Umbilical cord (tissue), 2 donors: ENCODE results near the genes CFAP141 and UBAP2L.

DNA sequence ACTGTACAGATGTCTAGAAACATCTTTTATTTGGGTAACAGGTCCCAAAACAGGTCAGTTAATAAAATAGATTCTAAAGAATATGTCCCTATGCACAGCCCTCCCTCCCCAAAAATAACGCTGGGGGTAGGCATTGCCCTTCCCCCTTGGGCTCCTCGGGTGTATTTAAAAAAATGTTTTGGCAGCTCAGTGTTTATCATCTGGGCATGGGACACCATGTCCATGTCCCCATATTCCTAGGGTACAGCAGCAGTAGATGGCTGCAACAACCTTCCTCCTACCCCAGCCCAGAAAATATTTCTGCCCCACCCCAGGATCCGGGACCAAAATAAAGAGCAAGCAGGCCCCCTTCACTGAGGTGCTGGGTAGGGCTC lies 675 bp upstream of the CRTC2 start:
- RAMPAGE, long total RNA = no peak

DNA sequence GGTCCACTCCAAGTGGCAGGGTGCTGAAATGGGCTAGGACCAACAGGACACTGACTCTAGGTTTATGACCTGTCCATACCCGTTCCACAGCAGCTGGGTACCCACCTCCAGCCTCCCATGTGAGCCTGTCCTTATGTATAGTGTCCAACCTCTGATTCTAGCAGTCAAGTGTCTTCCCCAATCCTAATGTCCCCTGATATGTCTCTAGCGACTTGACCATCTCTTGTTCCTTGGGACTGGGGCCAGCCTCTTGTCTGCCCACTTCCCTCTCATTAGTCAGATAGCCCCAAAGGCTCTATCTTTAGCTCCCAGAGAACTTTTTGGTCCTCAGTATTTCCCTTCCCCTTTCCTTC lies 1.2 kb upstream of the CRTC2 start:
- RAMPAGE, long total RNA = no peak

DNA sequence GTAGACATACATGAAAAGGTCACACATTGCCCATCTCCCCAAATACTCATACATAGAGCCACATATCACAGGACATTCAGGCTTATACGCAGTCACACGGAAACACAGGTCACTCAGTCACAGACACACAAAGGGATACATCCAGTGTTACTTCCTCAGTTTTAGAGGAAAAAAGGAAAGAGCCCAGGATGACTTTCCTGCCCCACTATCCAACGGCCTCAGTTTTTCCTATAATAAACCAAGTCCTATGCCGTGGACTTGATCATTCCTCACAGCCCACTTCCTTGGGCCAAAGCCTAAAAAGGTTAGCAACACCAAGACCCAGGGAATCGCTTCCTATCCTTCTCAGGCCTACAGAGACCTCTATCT lies 1.8 kb downstream of the SLC39A1 start:
- RAMPAGE, long total RNA = no peak

DNA sequence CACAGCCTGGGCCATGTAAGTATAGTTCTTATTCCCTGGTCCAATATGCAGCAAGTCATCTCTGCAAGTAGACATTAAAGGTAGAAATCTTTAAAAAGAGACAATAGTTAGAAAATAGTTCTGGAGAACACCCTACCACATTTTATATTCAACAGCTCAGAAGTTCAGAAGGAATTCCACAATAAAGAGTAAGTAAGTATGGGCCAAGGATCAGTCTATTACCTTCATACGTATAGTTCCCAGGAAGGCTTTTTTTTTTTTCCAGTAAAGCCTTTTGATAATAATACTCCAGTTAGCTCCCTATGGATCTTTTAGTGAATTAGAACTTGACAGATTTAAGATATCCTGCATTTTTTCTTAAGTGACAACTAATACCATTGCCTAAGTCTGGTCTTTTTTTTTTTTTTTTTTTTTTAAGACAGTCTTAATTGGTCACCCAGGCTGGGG lies 31.7 kb downstream of the RPS27 start:
- RAMPAGE, long total RNA = no peak

- RAMPAGE, long total RNA = no peak
Measured at GRCh38 chr1:154205851-154206909, at the start of gene CFAP141. Gene CFAP141 (minus strand): TSS chr1:154206333.

GRCh38 chr1:154220850-154221014 lies at the start of gene UBAP2L:
Gene UBAP2L (plus strand): TSS chr1:154220955.
- RAMPAGE, long total RNA = start-site peak on the plus strand at chr1:154220943-154220952, 95 and 105 reads in 2 replicates

DNA sequence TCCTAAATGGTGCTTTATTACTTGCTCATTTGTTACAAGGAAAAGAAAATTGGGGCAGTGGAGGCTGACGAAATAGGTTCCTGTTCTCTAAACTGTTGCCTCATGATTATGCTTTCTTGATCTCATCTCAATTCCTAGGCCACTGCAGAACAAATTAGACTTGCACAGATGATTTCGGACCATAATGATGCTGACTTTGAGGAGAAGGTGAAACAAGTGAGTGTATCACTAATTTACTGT lies 6.3 kb downstream of the UBAP2L start:
- RAMPAGE, long total RNA = no peak

- RAMPAGE, long total RNA = no peak
Measured at GRCh38 chr1:154342695-154343451, 17.5 kb downstream of the ATP8B2 start.

DNA sequence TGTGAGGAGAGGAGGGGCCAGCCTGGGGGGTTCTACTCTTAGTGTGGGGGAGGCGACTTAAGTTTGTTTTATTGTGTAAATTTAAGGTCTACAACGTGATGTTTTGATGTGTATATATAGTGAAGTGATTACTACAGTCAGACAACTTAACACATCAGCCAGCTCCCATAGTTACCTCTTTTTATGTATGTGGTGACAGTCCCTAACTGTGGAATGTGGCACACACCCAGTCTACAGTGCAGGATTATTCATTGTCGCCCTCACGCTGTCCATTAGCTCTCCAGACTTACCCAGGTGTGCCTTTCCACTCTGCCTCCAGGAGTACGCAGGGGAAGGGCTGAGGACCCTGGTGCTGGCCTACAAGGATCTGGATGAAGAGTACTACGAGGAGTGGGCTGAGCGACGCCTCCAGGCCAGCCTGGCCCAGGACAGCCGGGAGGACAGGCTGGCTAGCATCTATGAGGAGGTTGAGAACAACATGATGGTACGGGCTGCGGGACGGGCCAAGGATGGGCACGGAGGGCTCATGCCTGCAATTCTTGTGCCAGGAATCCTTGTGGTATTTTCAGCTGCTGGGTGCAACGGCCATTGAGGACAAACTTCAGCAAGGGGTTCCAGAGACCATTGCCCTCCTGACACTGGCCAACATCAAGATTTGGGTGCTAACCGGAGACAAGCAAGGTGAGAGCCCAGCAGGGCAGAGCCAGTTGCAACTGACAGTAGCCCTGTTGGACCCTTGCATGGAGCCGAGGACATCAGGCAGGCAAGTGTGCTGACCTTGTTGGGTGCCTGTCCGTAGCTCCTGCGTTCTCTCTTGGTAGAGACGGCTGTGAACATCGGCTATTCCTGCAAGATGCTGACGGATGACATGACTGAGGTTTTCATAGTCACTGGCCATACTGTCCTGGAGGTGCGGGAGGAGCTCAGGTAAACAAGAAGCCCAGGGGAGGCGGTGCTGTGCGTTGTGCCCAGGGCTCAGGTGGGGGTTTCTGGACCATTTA lies 18.5 kb downstream of the ATP8B2 start:
- RAMPAGE, long total RNA = no peak

DNA sequence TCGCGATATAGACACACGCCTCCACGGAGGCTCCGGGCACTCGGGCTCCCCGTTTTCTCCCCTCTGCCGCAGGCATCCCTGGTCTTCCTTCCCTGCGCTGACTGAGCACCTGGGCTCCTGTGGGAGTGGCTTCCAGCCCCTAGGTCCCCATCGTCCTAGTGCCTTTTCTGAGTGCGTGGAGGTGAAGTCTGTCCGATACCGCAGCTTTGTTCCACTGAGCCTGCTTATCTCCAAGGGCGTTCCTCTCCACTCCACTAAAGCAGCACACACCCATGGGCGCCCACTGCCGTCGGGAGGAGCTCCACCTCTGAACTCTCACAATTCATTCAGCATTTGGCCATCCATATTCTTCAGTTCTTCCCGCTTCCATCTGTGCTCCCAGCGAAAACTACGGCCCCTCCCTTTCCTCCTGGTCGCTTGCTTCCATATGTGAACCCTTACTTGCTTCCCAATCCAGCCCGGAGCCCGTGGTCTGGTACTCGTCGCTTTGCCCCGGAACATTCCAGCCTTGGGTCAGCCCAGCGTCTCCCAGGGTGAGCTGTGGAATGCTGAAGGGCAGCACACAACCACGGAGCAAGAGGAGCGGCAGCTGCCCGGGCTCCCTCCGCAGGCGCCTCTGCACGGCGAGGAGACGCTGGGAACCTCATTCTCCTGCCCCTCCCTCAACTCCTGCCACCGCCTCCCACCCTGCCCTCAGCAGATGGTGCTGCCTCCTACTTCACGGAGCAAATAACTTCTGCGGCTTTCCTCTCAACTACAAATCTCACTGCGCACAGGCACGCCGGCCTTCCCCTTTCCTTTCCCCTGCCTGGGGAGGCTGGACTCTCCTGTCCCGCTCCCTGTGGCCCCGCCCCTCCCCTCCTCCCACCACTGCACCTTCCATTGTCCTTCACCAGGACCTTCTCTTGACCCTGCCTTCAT lies 27.5 kb downstream of the ATP8B2 start:
- RAMPAGE, long total RNA = no peak

DNA sequence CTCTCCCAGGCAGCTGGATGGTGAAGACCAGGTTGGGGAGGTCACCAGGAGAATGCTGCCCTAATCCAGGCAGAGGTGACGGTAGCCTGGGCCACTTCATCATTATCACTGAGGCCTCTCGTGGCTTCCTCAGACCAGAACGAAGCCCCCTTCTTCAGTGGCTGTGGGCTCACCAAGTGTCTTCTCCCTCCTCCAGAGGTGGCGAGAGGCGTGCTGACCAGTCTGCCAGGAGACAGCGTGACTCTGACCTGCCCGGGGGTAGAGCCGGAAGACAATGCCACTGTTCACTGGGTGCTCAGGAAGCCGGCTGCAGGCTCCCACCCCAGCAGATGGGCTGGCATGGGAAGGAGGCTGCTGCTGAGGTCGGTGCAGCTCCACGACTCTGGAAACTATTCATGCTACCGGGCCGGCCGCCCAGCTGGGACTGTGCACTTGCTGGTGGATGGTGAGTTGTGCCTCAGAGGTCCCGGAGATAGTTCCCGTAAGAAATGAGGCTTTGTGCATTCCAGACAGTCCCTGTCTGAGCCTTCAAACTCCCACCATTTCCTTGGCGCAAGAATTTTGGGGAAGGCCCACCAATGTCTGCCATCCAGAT lies 24.0 kb downstream of the IL6R start:
- RAMPAGE, long total RNA = no peak

GRCh38 chr1:154431539-154432190 lies 26.5 kb downstream of the IL6R start:
- RAMPAGE, long total RNA = no peak

GRCh38 chr1:154464726-154465393 lies 37.2 kb upstream of the TDRD10 start:
- RAMPAGE, long total RNA = no peak

DNA sequence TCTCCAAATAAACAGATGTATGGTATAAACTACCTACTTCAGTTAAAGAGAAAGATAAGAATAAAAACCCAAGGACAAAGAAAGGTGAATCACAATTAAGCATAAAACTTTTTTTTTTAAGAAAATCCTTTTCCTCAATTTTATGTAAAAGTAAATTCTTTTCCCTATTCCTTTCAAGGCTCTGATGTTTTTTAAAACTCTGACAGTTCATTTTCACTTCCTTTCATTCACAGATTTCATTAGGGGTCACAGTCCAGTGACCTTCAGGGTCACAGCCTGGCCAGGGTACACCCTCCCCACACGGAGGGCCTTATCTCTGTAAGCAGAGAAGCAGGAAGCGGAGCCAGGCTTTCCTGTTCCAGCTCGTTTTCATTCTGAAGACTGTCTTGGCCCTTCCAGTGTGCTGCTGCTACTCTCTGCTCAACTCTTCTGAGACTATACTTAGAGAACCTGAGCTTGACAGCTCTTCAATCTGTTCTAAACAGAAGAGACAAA lies 5.1 kb upstream of the TDRD10 start:
- RAMPAGE, long total RNA = no peak

DNA sequence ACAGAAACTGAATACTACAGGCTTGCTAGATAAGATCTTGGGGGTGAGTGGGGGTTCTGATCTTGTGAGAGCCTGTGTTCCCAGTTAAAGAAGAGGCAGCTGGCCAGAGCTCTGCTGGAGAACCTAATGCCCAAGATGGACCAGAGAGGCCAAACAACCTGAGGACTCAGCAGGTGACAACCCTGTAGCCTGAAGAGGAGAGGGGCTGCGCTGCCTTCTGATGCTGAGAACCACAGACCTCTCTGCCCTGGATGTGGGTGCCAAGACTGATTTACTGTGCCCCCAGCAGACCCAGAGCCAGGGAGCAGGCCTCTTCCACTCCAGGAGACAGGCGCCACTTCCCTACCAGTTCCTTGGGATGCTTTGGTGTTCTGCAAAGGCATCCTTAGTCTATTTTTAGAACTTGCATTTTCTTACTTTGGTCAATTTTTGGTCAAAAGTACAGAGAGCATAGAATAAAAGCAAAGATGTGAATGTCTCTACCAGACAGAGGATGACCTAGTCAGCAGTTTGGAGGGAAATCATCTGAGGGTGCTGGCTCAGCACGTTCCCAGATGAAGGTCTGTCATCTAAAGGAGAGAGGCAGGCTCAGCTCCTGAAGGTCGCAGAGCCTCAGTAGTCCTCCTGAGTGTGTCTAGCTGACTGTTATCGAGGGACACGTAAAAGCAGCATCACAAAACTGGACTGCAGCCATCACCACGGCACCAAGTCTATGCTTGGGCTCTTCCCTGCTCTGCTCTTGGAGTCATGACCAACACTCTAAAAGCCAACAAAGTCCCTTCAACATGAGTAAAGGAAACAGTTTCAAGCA lies 15.2 kb downstream of the CHRNB2 start:
- RAMPAGE, long total RNA = no peak

DNA sequence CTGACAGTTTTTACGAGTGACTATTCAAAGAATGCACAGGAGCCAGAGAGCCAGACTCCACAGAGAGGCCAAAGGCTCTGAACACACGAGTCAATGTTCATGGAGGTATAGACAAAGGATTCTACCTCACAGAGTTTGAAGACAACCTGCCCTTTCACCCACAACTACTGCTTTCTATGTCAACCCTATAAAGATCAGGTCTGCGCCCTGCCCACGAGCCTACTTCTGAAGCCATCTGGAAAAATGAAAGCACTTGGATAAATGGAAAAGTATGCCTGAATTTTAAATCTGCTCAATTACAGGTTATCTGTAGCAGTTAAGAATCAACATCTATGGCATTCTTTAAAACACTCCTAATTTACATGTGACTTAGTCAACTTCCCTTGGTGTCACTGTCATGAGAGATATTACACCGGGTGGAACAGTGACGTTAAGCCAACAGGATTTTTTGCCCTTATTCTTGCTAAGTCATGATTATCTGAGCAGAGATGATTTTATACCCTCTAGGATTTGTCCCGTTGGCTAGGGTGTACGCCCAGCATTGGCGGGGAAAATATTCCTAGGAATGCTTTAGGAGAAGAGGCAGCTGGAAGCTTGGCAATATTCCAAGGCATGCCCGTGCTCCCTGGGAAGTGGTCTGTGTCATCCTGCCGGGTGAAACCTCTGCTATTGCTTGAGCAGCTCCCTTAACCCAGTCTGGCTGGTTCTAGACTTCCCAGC lies 16.0 kb downstream of the CHRNB2 start:
- RAMPAGE, long total RNA = no peak

- RAMPAGE, long total RNA = no peak
Measured at GRCh38 chr1:154585114-154585755, 17.7 kb downstream of the CHRNB2 start.

DNA sequence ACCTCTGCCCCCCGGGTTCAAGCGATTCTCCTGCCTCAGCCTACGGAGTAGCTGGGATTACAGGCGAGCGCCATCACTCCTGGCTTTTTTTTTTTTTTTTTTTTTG lies 276 bp upstream of the ADAR start:
- RAMPAGE, long total RNA = no peak

DNA sequence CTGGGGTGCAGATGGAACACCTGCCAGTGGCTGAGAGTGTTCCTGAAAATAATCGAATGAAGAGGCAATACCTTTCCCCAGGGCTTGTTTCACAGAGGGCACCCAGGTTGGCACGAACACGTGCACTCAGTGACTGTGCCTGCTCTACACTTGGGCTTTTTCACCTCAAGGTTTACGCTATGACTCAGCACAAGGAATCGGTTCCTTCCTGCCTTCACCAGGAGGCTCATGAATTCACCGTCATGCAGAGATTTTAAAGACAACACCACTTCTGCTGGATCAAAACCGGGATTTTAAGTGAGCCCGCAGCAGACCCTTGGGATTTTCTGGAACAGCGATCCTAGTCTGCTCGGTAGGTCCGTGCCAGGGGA lies 118.5 kb upstream of the ADAR start:
- RAMPAGE, long total RNA = no peak

- RAMPAGE, long total RNA = no peak
Measured at GRCh38 chr1:154730062-154730764, 122.2 kb upstream of the ADAR start.